Glomerular endothelial cell (primary cell): ENCODE measurements around a stretch of chr15.

DNA sequence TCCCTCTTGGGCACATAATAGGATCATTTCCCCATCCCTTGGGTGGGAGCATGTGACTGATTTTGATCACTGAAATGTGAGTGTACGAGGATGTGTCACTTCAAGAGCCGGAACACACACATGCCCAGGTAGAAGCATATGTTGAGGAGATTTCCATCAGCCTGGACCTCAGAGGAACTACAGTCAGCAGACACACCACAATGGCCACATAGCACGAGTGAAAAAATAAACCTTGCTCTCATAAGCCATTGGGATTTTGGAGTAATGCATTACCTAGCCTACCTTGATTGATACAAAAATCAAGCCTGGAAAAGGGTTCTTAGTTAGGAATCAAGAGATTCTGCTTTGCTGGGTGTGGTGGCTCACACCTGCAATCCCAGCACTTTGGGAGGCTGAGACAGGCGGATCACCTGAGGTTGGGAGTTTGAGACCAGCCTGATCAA, 36.0 kb downstream of the AP3S2 start:
- RAMPAGE, long total RNA = no peak

GRCh38 chr15:89858703-89859052, 35.1 kb downstream of the AP3S2 start:
- RAMPAGE, long total RNA = no peak

- RAMPAGE, long total RNA = no peak
Measured at GRCh38 chr15:89971623-89972065, 29.5 kb upstream of the ZNF710 start.

GRCh38 chr15:89974381-89974980, 26.6 kb upstream of the ZNF710 start:
- RAMPAGE, long total RNA = no peak

DNA sequence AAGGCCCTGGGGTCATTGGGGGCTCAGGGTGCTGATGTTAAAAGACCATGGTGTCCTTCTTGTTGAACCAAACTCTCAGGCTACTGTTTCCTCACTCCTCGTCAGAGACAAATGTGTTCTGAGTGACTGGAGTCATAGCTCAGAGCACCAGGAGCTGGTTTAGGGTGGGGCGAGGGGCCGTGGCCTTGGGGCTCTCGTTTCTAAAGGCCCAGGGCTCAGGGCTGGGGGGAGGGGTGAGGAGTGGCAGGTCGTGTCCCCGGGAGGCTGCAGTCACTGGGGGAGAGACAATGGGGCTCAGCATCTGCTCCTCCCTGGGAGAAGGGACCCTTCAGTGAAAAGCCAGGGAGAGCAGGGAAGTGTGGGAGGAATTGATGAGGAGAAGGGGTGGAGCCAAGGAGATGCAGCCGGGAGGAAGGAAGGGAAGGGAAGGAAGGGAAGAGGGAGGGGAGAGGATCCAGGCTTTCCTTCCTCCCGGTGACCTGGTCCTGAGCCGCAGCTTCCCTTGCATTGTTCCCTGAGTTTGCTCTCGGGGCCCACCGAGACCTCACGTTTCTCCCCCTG, 1.5 kb upstream of the ZNF710 start:
- RAMPAGE, long total RNA = no peak

- RAMPAGE, long total RNA = no peak
Measured at GRCh38 chr15:90015791-90016192, 14.7 kb downstream of the ZNF710 start.

GRCh38 chr15:90035467-90035894, 34.4 kb downstream of the ZNF710 start:
- RAMPAGE, long total RNA = no peak

DNA sequence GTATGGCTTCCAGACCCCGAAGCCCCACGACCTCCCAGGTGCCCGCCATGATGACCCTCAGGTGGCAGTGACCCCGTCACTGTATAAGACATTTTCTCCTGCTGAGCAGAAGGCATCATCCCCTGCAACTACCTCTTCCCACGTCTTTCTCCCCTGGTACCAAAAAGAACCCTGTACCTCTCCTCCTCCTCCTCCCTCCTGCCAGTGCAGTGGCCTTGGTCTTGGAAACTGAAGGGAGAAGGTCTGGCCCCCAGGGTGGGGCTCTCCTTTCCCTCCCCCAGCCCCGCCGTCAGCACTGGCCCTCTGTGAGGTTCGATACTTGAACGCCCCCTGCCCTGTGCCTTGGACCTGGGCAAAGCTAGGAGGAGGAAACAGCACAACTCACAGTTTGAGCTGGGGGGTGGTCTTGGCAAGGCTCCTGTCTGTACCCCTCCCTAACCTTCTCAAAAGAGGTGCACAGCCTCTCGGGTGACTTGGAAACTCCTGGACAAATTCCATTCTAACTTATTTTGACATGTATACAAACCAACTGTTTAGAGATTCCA, 20.6 kb downstream of the IDH2 start:
- RAMPAGE, long total RNA = no peak

- RAMPAGE, long total RNA = no peak
Measured at GRCh38 chr15:90100380-90101012, 1.8 kb downstream of the IDH2 start.

DNA sequence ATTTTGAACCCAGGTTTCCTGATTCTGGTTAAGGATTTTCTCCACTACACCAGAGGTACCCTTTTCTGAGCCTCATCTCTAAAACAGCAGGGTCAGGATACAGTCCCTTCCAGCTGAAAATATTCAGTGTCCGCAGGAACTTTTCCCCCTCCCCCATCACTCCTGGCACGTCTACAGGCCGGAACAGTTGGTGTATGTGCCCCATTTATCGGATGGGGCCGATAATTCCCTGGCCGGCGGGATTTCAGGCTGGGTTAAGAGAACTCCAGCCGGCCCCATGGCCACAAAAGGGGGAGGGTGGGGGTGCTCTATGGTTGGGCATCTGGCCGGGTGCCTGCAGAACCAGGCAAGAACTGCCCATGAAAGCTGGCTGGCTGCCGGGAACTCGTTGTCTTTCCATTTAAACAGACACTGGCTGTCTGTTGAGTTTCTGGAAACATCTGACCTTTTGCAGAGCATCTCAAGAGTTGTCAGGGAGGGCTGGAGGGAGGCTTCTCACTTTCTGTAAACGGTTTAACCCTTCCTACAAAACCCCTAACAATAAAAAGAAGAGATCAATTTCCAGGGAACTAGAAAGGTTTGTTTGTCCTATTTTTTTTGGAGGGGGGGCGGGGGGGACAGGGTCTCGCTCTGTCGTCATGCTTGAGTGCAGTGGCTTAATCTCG, 26.6 kb upstream of the SEMA4B start:
- RAMPAGE, long total RNA = no peak

DNA sequence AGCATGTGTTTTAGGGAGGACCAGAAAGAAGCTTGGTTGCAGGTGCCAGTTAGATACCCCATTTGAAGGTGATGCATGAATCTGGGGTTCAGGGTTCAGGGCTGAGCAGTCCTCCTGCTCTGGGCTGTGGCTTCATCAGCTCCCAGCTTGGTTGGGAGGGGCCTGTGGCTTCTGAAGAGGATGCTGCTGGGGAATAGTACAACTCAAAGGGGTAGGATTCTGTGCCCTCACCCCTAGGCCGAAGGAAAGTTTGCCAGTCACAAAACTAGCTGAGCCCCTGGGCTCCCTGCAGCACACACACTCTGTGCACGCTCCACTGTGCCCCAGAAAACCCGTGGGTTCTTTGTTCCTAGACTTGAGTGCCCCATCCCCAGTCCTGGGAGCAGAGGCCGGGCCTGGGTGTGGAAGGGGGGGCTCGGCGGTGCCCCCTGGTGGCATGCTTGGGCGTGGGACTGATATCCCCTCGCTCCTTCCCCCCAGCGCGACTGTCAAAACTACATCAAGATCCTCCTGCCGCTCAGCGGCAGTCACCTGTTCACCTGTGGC, 14.4 kb downstream of the CIB1 start:
- RAMPAGE, long total RNA = no peak

DNA sequence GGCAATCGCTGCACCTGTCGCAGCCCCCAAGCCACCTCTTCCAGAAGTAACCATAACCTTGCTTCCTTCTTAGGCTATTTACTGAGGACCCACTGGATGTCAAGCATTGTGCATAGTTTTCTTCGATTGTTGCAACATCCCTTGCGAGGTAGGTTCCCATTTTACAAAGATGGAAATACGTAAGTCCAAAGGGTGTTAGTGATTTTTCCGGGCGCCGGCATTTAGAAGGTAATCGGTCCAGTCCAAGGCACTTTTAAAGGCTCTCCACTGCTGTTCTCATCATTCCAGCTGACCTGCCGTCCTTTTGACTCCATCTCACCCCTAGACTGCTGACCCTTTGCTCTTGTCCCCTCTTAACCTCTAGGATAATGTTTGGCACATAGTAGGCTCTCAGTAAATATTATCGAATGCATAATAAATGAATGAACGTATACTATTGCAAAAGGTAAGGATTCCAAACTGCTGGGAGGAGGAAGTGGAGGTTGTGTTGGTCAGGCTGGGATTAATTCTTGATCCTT, 499 bp downstream of the GDPGP1 start:
- RAMPAGE, long total RNA = no peak

DNA sequence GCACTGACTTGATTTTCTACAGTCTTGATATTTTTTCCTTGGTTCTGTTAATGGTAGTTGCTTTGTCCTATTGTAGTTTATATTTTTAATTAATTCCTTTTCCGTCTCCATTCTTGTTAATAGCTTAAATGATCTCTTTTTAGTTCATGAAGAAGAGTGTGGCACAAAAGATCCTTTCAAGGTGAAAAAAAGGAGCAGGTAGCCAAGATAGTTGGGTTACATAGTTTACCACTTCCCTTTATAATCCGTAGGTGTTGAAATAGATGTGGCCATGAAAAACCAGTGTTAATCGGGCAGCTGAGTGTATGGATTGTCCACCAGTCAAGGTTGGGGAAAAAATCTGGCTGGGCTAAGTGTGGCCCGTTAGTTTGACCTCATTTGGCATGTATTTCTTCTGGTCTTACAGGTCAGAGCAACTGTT, 12.3 kb downstream of the IQGAP1 start:
- RAMPAGE, long total RNA = no peak

GRCh38 chr15:90492432-90492755, 37.3 kb upstream of the CRTC3 start:
- RAMPAGE, long total RNA = no peak

- RAMPAGE, long total RNA = no peak
Measured at GRCh38 chr15:90561650-90562295, 32.0 kb downstream of the CRTC3 start.

DNA sequence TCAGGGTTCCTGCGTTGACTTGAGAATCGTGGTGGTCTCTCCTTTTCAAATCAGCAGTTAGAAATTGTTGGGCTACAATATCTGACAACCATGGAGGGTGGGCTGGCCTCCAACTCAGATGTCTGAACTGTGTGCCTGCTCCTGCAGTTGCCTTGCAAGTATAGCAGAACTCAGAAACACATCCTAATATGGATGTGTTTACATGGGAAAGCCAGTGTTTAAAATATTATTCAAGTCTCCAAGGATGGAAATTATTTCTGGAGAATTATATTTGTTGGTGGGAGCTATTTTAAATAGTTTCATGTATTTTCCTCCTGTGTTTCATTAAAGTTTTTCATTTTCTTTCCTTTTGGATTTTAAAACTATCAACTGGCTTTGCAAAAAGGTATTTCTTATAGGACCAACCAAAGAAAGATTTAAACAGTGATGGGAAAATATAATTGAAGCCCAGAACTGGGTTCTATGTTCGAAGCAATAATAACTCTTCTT, 80.2 kb downstream of the CRTC3 start:
- RAMPAGE, long total RNA = no peak

DNA sequence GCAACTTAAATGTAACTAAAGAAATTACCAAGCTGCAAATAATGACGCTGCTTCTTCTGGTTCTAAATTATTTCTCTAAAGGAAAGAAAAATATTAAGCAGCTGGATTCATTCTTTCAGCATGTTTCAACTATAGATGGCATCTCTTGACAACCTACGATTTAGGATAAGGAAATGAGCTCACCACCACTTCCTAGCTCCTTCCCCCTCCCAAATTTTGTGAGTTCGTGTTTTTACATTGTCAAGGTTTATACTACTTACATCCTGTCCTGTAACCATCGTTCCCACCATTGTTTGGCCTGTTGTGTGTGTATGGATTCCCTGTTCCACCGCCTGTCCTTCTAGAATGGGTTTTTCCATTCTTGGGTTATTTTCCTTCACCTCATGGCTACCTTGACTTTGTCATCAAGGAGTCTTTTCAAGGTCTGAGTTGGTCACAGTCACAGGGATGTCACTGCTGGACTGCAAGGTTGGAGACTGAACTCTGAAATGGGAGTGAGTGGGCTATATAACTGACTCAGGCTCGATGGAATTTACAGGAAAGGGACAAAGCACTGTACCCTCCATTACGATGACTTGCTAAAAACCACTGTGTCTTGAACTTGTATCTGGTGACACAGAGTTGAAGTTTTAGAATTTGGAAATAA, 67.0 kb upstream of the BLM start:
- RAMPAGE, long total RNA = no peak

- RAMPAGE, long total RNA = no peak
Measured at GRCh38 chr15:90654520-90655334, 62.4 kb upstream of the BLM start.

- RAMPAGE, long total RNA = no peak
Measured at GRCh38 chr15:90757391-90757794, 40.2 kb downstream of the BLM start.

GRCh38 chr15:90819455-90819772, 49.0 kb upstream of the FURIN start:
- RAMPAGE, long total RNA = no peak